Renal cortical epithelial cell (primary cell): ENCODE measurements around the genes PRSS12 and METTL14.

- RRBS: no CpG with 5 or more reads among the region's 4 CpGs
Observed at GRCh38 chr4:112818501-112819051, 181.6 kb downstream of the LARP7 start.

- RRBS: no CpG with 5 or more reads among the region's 22 CpGs
Observed at GRCh38 chr4:113292247-113293165, 243.1 kb downstream of the ANK2 start.

DNA sequence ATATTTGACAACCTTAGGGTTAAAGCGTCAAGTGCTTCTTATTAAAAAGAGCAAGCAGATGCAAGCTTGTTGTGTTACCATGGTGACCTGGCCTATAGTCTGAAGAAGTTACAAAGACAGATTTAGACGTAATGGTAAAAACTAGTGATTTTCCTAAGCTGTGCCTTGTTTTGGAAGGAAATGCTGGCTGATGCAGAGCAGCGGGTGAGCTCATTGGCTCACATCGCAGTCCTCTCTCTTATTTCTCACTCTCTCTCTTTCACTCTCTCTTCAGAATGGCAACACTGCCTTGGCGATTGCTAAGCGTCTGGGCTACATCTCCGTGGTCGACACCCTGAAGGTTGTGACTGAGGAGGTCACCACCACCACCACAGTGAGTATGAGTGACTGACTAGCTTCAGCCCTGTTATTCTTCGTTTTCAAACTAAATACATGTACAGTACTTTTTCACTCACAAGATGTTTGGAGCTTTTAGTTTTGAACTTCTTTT lies 243.8 kb downstream of the ANK2 start:
- RRBS: no CpG with 5 or more reads among the region's 9 CpGs

- RRBS: no CpG with 5 or more reads among the region's 6 CpGs
Observed at GRCh38 chr4:113394636-113395297, 345.3 kb downstream of the ANK2 start.

DNA sequence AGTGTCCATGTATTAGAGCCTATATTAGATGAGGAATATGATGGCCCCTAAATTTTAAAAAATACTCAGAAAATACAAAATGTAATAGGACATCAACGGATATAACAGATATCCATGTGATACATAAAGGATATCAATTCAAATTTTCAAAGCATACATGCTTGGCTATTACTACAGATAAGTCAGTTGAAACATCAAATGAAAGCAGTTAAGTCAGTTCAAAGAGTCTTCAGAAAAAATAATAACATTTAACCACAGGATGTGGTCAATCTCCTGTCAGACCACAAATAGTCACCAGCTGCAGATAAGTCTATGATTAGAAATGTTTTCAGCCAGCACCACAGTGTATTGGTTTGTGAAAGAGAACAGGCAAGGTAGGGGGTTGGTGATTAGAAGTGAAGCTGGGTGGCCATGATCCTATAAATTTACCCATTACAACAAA lies 196.7 kb downstream of the CAMK2D start:
- RRBS: no CpG with 5 or more reads among the region's 1 CpG

- RRBS: no CpG with 5 or more reads among the region's 7 CpGs
Observed at GRCh38 chr4:113744273-113745492, 16.9 kb downstream of the CAMK2D start.

GRCh38 chr4:113980210-113980582 lies 749 bp upstream of the ARSJ start:
- RRBS: no CpG with 5 or more reads among the region's 4 CpGs

GRCh38 chr4:114364730-114365123 lies 233.9 kb upstream of the UGT8 start:
- RRBS: no CpG with 5 or more reads among the region's 1 CpG

GRCh38 chr4:114481436-114482154 lies 117.0 kb upstream of the UGT8 start:
- RRBS: 98% methylated on average over 2 of the region's 25 CpGs

DNA sequence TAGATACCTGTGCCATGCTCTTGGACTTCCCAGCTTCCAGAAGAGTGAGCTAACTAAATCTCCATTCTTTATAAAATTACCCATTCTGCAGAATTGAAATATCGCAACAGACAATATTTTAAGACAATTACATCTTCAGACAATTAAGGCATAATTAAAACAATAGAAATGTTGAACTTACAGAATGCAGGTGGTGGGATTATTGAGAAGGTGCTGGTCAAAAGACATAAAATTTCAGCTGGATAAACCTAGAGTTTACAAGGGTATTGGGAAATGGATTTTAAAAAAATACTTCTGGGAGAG lies 107.1 kb upstream of the UGT8 start:
- RRBS: no CpG with 5 or more reads among the region's 1 CpG

DNA sequence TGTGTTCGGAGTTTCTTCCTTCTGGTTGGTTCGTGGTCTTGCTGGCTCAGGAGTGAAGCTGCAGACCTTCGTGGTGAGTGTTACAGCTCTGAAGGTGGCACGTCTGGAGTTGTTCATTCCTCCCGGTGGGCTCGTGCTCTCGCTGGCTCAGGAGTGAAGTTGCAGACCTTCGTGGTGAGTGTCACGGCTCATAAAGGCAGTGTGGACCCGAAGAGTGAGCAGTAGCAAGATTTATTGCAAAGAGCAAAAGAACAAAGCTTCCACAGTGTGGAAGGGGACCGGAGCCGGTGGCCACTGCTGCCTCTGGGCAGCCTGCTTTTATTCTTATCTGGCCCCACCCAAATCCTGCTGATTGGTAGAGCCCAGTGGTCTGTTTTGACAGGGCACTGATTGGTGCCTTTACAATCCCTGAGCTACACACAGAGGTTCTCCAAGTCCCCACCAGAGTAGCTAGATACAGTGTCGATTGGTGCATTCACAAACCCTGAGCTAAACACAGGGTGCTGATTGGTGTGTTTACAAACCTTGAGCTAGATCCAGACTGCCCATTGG lies 65.4 kb upstream of the NDST4 start:
- RRBS: no CpG with 5 or more reads among the region's 13 CpGs

DNA sequence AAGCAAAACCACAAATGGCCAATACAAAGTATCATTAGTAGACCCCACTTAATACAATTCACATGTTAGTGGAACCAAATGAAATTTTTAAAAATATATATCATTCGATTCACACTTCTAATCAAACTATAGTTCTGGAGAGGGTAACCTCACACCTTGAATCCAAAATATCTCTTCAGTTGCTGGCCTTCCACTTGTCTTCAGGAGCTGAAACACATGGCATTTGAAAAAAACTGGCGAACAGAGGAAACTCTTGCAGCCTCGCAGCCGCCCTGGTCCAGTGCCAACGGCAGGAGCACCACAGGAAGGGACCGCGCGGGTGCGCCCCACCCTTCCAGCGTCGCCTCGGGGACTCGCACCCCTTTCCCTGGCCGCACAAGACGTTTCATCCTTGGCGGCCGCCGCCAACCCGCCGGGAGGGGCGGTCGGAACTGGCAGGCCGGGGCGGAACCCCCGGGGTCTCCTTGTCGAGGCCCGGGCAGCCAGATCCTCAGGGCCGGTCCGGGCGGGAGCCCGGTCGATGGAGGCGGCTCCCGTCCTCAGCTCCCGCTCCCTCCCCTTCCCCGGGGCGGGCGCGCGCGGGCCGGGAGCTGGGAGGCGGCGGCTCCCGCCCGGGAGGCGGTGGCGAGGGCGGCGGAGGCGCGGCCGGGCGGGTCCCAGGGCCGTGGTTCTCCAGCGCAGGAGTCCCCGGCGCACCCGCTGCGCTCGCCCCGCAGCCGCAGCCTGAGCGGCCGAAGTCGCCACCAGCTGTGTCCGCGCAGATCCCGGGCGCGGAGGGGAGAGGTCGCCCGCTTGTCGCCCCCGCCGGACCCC lies 1.1 kb upstream of the NDST3 start:
- RRBS: 2% methylated on average over 29 of the region's 76 CpGs

GRCh38 chr4:118281247-118282218 lies 71.3 kb downstream of the PRSS12 start:
- RRBS: no CpG with 5 or more reads among the region's 9 CpGs

DNA sequence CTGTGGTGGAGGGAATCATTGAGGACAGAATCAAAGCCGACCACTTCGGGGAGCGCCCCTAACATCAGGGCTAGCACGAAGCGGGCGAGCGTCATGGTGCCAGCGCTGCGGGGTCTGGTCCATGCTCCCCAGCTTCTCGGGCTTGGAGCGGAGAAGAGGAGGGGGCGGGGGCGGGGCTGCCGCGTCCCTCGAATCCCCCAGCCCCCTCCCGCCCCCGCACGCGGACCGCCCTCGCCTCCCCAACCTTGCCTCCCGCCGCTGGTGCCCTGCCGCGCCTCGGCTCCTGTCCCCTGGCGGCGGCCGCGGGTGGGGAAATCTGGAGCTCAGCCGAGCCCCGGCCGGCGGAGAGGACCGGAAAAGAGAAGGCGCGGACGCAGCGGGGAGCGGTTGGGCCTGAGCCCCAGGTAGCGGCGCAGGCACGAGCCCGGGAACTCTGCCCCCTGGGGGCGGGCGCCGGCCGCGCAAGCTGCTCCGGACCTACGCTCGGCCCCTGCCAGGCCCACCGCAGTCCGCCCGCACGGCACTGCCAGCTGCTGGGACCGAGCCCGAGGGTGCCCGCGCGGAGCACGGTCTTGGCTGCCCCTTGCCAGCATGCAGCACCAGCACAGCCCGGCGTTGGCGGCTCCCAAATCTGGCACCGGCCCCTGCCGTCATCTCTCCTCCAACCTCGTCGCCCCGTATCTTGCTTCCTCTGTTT lies at the start of gene PRSS12:
TSS of gene PRSS12 (minus strand) at position 378 of the 697 bp plus-strand sequence.
- RRBS: under 1% methylated on average over 10 of the region's 71 CpGs

GRCh38 chr4:118685114-118686097 lies at the start of gene METTL14:
Gene METTL14, plus strand, starts transcription at chr4:118685392.
- RRBS: 4% methylated on average over 4 of the region's 44 CpGs

GRCh38 chr4:118745892-118746495 lies 60.8 kb downstream of the METTL14 start:
- RRBS: no CpG with 5 or more reads among the region's 3 CpGs

GRCh38 chr4:118751545-118752033 lies 66.4 kb downstream of the METTL14 start:
- RRBS: no CpG with 5 or more reads among the region's 1 CpG

DNA sequence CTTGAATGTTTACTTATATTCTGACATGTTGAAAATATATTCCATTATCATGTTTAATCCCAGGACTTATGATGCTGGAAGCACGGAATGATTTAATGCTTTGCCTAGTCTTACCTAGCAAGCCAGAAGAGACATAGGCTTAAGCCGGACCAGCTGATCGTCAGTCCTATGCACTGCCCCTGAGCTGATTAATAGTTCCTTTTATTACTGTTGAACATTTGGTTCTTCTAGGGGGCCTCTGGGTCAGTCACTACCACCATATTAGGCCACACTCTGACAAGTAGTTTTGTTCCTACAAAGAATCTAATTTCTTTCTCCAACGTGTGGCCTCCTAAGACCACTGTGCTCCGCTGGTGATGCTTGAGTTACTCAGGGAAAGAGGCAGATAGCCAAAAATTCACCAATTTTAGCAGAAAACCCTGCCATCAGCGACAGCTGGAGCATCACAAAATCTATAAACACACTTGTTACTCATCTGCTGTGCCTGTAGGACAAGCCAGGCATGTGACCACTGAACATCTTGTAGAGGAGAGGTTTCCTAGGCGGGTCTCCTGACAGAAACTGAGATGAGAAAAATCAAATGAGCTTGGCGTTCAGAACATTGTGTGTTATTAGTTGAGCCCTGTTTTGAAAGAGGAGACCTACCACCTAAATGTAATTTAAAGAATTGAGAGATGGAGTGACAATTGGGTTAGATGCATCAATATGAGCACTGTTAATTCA lies 105.3 kb downstream of the SYNPO2 start:
- RRBS: no CpG with 5 or more reads among the region's 8 CpGs

DNA sequence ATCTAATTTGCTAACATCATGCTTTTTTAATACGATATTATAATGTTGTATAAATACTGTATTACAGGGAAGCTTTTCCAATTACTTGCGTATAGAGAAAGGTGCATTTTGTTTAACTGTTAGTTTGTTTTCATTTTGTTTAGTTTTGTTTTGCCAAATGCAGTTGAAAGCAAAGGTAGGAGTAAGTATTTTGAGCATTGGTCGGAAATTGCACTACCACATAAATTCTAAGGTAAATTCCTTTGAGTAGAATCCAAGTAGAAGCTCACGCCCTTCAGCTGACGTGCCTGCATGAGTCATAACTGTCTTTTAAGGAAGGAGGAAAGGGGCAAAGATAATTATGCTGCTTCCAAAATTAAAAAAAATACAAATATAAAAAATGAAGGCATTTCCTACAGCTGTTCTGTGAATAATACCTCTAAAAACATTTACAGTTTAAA lies 110.3 kb upstream of the MYOZ2 start:
- RRBS: no CpG with 5 or more reads among the region's 5 CpGs

DNA sequence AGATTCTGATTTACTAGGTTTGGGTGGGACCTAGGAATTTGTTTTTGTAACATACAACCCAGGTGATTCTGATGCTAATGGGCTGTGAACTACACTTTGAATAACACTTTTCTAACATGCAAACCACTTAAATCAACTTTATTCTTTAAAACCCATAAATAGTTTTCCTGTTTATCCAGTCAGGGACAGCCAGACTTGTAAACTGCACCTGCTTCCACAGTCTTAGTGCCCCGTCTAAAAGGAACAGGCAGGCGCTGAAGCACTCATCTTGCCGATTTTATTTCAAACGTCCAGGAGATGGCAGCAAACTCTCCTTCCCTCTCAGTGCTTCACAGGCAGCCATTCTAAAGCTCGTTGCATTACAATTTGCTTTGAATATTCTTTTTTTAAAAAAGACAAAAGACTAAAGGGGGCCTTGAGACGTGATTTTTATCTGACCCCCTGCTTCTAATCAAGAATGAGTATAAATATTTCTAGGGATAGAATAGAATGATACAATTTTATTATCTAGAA lies 93.7 kb upstream of the MYOZ2 start:
- RRBS: no CpG with 5 or more reads among the region's 6 CpGs